Occipital lobe (tissue), 2 donors: ENCODE measurements around a stretch of chr15.

DNA sequence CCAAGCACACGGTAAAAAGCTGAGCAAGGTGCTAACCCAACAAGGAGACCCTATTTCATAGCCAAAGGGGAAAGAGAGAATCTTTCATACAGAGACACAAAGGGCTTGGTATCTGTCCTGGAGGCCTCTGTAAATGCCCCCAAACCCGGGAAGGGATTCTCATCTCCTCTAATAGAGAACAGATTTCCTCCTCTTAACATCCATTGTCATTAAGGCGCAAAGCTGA lies 11.9 kb downstream of the NR2F2 start:
- RAMPAGE, long total RNA, result no peak

- RAMPAGE, long total RNA, result no peak
Measured at GRCh38 chr15:96353524-96353702, 22.9 kb downstream of the NR2F2 start.

GRCh38 chr15:96491709-96492529 lies 161.4 kb downstream of the NR2F2 start:
- RAMPAGE, long total RNA, result no peak

DNA sequence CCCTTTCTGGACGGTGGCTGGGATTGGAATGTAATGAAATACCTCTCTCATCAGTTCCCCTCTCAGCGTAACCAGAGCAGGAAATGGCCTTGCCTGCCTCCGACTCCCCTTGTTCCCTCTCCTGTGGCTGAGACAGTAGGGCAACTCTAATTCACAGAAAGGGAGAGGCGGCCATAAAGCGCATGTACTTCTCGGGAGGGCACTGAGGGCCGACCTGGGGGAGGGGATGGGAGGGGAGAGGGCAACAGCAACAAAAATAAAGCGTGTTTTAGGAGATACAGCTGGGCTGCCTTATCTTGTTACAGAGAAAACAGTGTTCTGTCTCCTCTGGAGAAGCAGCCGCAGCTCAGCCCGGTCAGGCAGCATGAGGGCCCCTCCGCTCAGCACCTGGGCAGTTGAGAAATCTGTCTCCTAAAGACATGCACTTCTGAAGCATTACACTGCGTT lies 783.3 kb upstream of the ARRDC4 start:
- RAMPAGE, long total RNA, result no peak

- RAMPAGE, long total RNA, result no peak
Measured at GRCh38 chr15:97231651-97232017, 728.9 kb upstream of the ARRDC4 start.

GRCh38 chr15:98160413-98160697 lies 199.9 kb downstream of the ARRDC4 start:
- RAMPAGE, long total RNA, result no peak

- RAMPAGE, long total RNA, result no peak
Measured at GRCh38 chr15:98649998-98650229, 1.6 kb downstream of the IGF1R start.

DNA sequence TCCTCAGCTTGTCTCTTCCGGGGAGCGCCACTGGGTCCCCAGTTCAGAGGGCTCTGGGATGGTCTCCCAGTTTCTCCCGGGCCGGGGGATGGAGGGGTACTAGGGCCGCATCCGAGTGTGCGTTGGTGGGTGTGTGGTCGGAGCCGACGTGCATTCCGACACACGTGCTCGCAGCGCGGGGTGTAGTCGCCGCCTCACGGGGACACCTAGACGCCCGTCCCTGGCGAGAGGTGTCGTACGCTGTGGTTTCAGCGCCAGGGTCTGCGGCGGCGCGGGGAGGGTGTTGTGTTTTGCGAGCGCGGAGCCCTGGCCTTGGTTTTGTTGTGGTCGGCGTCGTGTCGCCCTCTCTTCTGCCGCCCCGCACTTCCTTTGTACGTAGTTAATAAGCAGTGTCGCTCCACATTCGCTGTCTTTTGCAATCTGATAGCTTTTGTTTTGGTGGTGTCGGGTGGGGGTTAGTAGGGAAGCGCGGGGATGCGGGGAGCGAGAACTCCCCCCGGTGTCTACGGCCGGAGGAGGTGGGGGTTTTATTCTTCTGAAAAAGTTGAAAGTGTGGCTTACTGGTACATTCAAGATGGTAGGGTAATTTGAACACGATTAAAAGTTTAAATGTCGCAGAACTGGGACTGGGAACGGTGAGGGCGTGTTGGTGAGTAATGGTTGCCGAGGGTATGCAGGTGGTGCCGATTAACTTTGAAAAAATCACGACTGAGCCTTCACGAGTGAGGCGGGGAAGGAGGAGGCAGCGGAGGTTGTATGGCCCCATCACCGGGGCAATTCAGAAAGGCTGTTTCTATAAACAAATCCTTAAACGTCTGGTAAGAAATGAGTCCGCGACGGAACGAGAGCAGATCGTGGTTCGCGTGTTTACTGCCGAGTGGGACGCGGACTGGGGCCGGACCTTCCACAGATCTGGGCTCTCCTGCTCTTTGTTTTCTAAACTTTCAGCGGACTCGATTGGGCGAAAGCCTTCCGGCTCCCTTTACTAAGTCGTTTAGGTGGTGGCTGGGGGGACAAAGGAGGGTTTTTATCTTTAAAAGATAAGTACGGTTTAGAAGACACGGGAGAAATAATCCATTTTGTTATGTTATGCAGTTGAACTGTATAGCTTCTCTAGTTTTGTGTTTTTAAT lies 2.5 kb downstream of the IGF1R start:
- RAMPAGE, long total RNA, result no peak

DNA sequence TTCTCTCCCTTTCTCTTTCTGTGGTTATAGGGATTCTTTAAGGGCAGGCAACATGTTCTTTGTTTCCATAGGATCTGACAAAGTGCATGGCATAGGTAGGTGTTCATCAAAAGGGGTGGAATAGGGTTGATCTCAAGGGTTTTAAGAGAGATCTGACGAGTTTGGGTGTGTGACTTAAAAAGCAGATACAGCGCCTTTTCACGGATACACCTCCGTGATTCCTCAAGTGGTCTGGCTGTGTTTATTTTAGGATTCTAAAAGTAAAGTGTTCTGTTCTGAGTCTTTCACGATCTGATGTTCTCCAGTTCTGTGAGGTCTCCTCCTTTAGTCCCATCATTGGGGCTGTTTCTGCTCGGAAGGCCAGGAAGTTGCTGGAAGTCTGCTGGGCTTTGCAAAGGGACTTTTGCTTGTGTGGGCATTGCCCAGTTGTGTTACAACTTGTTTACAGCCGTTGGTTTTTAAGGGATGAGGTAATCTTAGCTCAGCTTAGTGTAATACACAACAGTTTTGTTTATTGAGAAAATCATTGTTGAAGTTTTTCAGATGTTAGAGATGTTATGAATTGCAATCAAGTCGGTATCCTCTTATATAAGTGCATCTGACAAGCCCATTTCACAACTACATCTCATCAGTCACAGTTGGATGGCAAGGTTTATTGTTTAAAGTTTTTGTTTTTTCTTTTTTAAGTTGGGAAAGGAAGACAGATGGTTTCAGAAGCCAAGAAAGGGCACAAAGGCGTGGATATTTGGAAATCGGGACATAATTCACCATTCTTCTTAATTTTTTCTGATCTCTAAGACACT lies 34.9 kb downstream of the IGF1R start:
- RAMPAGE, long total RNA, result no peak

DNA sequence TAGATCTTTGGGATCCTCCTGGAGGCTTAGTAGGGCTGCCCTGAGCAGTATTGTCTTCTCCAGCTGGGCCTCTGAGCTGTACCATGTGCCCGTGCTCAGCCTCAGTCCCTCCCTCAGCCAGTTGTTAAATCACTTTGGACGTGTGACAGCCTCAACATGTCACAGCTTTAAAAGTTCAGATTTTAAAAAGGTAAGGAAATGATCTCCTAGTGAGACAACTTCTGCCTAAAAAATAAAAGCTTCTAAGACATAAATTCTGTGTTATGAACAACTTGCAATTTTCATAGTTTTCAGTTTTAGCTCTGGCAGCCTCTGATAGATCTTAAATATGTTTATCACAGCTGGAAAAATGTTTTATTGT lies 35.6 kb downstream of the IGF1R start:
- RAMPAGE, long total RNA, result no peak

GRCh38 chr15:98707605-98708344 lies 59.4 kb downstream of the IGF1R start:
- RAMPAGE, long total RNA, result no peak

DNA sequence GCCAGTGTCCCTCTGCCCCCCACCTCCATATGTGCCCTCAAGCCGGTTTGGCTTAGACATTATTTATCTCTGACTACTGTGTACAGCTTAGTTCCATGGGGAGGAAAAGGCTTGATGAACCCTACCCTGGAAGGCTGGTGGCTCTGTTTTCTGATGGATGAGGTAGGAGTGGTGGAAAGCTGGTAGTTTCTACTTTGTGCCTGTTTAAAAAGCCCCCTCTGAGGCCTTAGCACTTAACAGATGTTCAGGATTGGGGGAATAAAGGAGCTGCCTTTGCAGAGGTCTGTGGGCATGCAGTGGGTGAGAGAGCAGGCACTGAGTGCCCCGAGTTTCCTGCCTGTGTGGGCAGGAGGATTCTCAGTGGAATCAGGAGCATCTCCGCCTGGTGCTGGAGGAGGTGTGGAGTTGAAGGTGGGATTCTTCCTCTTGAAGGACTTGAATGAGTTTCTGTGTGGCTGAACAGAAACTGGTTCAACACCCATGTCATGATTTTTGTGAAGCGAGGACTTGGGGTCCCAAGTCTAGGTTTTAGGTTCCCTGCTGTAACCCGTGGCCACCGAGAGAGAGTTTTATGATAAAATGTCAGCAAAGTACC lies 74.3 kb downstream of the IGF1R start:
- RAMPAGE, long total RNA, result no peak

GRCh38 chr15:98724025-98724288 lies 75.6 kb downstream of the IGF1R start:
- RAMPAGE, long total RNA, result no peak

DNA sequence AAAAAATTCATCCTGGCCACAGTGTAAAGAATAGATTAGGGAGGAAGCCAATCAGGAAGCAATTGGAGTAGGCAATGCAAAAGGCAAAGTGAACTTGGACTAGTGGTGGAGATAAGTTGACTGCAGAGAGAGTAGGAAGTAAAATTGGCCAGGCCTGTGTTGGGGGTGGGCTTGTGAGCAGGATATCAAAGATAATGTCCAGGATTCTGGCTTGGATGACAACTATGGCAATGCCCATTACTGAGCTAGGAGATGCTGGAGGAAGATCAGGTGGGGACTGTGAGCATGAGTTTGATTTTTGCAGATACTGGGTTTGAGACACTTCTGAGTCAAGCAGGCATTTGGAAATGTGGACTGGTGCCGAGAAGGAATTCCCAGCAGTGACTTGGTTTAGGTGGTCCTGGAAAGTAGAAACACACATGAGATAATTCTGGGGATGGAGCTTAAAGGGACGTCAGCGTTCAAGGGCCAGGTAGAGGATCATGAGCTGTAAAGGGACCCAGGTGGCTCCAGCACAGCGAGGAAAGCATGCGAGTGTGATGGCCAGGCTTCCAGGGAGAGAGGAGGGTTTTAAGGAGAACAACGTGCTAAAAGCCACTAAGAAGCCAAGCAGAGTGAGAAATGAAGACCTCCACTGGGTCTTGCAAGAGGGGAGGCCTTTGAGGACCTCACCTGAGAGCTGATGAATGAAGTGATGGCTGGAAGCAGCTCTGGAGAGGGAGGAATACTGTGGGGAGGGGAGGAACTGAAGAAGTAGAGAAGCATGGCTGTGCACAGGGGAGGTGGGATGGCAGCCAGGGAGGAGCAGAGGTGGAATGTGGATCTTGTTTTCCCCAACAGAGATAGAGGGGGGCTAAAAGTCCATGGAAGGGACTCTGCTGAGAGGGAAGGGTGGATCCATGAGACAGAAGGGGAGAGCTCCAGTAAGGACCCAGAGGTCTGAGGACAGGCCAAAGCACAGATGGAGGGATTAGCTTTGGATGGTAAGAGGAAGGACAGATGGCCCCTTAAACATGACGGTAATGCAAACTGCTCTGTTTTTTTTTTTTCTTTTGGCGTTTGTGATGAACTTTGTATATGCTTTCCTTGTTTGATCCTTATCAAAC lies 95.7 kb downstream of the IGF1R start:
- RAMPAGE, long total RNA, result no peak

DNA sequence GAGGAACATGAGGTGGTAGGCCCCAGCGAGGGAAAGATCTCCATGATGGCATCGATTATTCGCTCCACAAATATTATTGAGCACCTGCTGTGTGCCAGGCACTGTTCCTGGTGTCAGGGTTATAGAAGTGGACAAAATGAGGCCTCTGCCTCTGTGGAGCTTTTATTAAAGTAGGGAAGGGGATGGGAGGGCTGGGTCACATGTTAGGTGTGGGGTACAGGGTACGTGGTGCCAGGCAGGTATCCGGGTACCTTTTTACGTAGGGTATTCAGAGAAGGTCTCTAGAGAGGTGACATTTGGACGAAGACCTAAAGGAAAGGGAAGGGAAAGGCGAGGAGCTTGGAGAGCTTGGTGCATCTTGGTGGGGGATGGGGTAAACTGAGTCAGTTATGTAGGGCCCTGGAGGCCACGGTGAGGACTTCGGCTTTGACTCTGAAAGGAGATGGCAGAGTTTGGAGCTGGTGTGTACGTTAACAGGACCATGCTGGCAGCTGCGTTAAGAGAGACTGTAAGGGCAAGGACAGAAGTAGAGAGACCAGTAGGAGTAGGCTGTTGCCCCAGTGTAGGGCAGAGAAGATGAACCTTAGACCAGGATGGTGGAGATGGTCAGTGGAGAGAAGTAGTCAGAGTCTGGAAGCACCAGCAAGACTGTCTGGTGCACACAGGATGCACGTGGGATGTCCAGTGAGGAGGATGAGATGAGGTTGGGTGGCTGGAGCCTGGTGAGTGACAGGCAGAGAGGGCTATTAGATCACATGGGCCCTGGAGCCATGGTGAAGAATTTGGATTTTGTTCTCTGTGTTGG lies 149.9 kb downstream of the IGF1R start:
- RAMPAGE, long total RNA, result no peak

DNA sequence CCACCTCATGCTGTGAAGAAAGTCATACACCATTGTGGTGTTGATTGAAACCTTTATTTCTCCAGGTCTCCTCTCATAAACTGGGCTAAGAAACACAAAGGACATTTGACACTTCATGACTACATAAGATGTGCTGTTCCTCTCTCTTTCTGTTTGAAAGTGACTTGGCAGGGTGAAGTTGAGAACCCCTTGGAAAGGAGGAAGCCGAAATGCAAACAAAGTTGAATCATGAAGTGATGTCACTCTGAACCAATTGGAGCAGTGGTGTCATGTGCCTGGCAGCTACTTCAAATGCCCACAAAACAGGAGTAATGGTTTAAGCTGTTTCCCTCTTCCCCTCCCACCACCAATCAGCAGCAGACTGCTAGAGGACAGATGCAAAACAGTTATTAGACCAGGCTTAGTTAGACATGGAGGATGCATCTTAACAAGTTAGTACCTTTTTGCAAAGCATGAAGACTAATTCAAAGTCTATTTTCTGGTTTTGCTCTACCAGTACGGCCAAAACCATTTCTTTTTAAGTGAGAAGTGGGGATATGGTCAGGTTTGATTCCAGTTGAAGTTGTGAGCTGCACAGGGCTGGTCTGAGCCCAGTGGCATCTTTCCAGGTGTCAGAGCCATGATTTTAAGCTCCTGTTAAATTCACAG lies 174.8 kb downstream of the IGF1R start:
- RAMPAGE, long total RNA, result no peak

DNA sequence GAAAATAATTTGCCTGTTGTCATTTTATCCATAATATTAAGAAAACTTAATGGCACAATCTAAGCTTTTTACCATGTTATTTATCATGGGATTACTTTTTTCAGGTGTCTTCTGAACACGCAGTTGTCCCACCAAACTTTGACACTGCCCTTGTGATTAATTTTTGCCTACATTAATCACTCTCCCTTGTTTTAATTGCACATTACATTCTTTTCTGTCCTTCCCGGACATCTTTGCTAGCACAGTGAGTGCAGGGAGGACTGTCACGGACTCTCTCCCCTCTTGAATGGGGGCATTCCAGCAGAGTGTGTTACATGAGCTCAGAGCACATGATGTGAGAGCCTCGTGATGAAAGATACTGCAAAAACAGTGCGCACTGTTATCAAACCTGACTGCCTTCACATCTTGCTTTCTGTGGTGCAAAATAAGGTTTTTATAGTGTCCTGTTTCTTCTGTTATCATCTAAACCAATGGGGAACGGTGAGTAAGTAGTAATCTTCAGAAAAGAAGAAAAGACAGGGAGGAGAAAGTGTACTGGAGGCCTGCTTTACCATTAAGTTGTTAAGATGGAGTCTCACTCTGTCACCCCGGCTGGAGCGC lies 167.6 kb downstream of the PGPEP1L start:
- RAMPAGE, long total RNA, result no peak

GRCh38 chr15:98850749-98851563 lies 156.6 kb downstream of the PGPEP1L start:
- RAMPAGE, long total RNA, result no peak

GRCh38 chr15:98870748-98871478 lies 136.7 kb downstream of the PGPEP1L start:
- RAMPAGE, long total RNA, result no peak

DNA sequence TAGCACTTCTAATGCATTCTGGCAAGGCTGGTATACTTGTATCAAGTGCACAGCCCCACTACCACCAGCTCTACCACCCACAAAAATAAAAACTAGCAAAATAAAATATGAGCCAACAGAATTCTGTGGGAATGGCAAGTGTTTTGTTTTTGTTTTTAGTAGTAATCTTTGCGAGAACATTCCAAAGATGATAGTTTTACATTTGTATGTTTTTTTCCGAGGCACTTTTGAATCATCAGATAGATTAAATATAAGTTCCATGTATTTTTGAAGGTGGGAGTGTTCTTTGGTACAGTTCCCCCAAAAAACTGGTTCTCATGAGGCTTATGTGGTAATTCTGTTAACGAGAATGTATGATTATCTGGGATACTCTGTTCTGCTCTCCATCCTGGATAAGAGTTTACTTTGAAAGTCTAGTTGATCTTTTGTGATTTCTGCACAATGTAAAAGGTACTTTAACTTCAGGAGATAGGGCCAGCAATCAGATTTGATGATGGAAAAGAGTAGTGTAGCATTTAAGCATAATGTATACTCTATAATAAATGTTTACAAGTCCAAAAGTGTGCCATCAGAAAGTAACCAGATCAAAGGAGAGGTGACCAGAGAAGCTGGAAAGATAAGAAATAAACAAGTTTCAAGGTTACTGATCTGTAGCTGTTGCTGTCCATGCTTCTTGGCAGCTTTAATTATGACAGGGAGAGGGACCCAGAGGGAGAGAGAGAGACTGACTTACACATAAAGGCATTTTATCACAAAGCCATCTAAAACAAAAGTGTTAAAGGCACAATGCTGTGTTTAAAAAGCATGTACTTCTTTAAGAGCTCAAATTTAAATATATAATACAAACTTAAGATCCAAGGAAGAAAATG lies 130.9 kb downstream of the PGPEP1L start:
- RAMPAGE, long total RNA, result no peak